Mammary epithelial cell (primary cell): ENCODE data around the genes GDPD5, MAP6, MOGAT2 and UVRAG.

DNA sequence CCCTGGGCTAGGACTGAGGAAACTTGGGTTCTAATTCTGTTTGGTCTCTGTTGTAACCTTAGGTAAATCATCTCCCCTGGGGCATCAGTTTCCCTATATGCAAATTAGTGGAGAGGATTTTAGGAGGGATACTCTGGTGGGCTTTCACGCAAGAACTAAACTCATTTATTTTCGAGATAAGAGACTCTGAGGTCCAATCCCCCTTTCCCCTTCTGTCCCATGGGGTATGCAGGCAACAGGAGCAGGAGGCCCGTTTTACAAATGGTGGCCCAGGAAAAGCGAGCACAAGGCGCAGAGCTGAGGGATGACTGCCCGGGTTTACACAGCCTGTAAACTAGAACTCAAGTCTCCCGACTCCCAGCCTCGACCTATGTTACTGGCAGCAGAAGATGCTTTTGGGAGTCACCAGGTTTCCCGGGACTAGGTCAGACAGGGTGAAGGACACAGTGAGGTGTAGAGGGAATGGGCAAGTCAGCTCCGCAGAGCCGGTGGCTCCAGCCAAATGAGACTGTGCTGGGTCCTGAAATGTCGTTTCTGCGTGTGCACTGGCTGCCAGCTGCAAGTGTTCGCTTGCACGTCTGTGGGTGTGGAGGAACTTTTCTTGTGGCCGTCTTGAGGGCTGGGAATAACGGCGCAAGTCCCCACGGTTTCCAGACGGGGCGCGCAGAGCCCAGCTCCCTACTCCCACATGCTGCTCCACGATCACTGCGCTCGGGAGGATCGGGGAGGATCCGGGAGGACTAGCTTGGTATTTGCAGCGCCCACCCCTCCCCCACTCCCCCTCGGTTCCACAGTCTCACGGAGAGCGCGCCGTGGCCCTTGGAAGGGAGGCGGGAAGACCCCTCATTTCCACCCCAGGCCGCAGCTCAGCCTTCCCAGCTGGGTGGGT is 603 bp downstream of the KCNE3 start:
- CAGE, long polyA plus RNA = no peak
- RRBS = 32% methylated on average over 4 of the region's 35 CpGs

DNA sequence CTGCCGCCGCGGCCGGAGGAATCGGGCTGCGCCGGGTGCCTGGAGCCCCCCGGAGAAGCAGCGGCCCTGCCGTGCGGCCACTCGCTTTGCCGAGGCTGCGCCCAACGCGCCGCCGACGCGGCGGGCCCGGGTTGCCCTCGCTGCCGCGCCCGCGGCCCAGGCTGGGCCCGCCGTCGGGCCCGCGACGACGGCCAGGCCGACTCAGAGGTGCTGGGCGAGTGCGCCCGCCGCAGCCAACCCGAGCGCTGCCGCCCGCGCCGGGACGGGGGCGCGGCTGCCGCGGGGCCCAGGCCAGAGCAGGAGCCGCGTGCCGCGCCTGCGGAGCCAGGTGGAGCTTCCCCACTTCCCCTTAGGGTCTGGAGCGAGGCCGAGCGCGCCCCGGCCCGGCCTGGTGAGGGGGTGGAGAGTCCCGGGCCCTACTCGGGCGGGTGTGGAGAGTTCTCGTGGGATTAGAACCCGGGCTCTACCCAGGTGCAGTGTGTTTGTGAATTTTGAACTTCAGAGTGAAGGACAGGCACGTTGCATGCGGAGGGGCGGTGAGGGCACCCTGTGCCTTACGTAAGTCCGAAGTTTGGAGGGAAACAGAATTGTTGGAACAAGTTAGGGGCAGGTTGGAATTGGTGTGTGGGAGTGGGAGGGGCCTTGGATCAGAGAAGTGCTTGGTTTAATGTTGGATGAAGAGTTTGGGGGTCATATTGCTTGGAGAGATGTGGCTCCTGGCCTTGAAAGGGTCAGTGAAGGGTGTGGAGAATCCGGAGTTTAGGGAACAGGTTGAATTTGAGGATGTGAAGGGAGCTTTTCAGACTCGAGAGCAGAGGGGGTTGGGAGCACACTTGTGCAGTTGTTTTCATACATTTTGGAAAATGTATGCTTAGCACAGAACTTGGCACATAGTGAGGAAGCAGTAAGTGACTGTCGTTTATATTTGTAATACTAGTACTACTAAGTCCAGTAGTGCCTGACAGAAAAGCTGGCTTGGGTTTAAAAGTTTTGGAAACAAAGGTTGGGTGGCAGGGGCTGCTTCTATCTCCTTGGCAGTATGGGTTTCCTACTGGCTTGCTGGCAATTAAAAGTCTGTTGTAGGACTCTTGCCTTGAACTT is 756 bp downstream of the RNF169 start:
- CAGE, long polyA plus RNA = no peak
- RRBS = 1% methylated on average over 18 of the region's 74 CpGs

DNA sequence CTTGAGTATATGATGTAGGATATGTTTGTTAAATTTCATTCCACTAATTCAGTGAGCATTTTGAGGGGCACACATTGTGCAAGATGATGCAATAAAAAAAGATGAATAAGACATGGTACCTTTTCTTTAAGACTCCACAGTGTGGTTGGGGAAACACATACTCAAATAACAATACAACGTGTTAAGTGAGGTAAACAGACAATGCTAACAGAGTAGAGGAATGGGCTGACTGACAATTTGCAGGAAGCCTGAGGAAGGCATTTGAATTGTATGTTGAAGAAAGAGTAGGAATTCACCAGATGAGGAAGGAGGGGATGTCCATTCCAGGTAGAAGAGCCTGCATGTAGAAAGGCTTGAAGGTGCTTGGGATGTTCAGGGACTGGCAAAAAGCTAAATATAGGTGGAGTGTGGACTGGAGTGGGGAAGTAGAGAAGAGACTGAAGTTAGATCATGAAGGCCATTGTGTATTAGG is 6.8 kb downstream of the RNF169 start:
- CAGE, long polyA plus RNA = no peak
- RRBS = no CpG with 5 or more reads among the region's 1 CpG

- CAGE, long polyA plus RNA = no peak
- RRBS = no CpG with 5 or more reads among the region's 9 CpGs
These were observed 98.8 kb downstream of the XRRA1 start for GRCh38 chr11:74849722-74850860.

GRCh38 chr11:75259853-75260510 is 19.4 kb downstream of the TPBGL start:
- CAGE, long polyA plus RNA = no peak
- RRBS = no CpG with 5 or more reads among the region's 3 CpGs

GRCh38 chr11:75303502-75304132 is 47.8 kb downstream of the ARRB1 start:
- CAGE, long polyA plus RNA = no peak
- RRBS = no CpG with 5 or more reads among the region's 11 CpGs

DNA sequence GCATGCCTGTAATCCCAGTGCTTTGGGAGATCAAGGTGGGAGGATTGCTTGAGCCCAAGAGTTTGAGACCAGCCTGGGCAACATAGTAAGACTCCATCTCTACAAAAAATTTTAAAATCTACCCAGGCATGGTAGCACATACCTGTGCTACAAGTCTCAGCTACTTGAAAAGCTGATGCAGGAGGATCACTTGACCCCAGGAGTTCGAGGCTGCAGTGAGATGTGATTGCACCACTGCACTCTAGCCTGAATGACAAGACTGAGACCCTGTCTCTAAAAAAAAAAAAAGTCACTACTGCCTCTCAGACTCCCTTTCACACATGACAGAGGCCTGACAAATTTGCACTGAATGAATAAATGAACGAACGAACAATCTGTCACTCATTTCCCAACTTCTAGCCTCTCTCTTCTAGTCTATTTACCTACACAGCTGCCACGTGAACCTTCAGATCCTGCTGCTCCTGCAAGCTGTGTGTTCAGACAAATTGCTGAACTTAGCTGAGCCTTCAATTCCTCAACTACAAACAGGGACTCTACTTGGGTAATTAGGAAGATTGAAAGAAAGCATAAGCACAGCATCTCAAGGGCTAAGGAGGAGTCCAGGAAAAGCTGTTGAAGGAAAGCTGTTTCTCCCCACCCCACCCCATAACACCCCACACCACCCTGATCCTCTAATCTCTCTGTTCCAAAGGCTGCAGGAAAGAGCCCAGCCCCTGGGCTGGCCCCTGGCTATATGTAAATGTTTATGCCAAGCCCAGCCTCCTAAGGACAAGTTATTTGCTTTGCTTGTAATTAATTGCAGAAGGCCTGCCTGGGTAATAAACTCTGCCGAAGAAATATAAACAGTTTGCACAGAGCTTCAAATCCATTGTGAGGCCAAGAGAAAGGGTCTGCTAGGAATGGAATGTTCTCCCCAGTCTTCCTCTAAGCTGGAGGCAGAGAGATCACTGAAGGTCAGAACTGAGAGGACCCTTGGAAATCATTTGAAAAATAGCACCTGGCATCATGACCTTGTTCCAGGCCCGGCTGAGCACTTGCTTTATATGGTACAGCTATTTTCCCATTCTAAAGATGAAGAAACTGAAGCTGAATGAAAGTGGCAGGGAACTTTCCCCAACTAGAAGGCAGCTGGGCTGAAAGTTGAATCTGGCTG is 21.4 kb downstream of the ARRB1 start:
- CAGE, long polyA plus RNA = no peak
- RRBS = no CpG with 5 or more reads among the region's 6 CpGs

DNA sequence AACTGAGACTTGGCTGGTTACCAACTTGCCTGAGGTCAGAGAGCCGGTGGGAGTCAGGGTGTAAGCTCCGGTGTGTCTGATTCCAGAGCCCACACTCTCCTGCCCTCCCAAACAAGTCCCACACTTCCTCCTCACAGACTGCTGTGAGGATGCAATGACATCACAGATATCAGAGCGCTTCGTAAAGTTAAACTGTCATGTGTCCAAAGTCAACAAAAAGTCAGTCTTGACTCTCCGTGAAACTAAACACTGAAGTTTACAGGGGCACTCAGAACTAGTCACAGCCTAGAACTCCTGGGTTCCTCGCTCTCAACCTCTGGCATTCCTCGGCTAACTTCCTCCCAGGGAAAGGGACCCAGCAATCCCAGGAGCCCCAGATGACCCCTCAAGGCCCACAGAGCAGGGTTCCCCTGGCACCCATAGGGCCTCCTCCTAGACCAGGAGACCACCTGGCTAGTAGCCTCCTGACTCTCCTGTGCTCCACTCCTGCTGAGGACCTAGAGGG is 12.3 kb downstream of the GDPD5 start:
- CAGE, long polyA plus RNA = no peak
- RRBS = no CpG with 5 or more reads among the region's 7 CpGs

DNA sequence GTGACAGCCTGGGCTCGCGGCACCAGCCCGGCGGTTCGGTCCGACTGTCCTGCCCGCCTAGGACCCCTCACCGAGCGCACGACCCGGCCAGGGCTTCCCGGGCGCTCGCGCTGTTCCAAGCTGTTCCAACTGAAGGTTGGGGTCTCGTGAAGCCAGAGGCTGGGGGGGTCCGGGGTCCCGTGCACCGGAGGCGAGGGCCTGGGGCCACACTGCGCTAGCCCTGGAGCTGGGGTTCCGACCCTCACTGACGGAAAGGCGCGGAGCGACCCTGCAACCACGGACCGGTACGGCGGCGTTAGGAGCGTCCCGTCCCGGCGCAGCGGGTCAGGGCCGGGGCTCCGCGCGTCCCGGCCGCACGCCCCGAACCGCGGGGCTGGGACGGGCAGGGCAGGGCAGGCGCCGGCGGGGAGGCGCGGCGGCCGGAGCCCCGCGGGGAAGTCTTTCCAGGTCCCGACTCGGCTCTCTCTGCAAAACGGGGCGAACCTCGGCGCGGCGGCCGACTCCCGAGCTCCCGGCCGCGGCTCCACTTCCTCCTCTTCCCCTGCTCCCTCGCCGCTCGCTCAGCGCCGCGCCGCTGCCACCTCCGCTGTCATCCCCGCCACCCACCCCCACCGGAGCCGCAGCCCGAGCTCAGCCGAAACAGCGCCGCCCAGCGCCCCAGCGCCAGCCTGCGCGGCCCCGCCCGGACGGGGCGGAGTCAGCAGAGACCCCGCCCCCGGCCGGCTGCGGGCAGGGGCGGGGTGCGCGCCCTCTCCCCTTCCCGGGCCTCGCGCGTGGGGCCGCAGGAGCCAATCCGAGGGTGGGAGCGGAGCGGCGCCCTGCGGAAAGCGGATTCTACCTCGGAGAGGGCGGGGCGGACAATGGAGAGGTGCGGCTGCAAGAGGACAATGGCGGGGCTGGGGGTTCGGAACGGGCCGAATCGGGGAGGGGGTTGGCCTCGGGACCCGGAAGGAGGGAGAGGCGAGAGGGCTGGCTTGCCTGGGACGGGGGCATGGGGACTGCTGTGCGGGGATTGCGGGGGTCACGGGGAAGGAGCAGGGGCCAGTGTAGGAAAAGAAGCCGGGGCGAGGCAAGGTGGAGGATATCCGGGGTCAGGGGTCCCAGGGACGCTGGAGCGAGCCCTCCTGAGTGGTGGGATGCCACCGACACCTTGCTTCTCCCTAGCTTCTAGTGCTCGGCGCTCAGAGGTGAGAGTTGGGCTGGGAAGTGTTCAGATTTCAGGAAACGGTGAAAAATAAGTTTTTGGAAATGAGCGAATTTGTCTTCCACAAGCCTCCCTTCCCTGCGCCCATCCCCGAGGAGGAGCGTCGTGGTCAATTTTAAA is at the start of gene GDPD5:
Gene GDPD5, minus strand, starts transcription at position 636 of the 1,324 bp plus-strand sequence.
- CAGE, long polyA plus RNA = no peak
- RRBS = 1% methylated on average over 67 of the region's 140 CpGs

- CAGE, long polyA plus RNA = no peak
- RRBS = no CpG with 5 or more reads among the region's 19 CpGs
These were observed 3.9 kb upstream of the SERPINH1 start for GRCh38 chr11:75558005-75558746.

GRCh38 chr11:75563663-75564614 is 1.9 kb downstream of the SERPINH1 start:
- CAGE, long polyA plus RNA = no peak
- RRBS = no CpG with 5 or more reads among the region's 11 CpGs

DNA sequence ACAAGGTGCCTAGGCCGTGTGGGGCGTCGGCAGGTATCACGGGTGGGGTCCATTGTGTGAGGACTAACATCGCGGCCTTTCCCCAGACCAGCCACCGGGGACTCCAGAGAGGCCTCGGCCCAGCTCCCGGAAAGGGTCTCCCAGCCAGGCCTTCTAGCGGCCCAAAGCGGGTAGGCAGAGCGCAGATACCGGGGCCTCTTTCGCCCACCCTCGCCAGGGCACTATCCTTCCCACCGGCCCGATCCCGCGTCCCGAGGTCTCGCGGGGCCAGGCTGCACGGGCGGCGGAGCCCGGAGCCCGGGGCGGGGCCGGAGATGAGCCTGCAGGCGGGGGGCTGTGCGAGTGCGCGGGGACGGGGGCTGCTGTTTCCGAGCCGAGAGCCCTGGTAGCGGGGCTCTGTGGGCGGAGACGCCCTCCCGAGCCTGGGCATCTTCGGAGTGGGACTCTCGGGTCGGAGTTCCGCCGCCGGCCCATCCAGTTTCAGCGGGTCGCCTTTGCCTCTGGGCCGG is 21.1 kb downstream of the SERPINH1 start:
- CAGE, long polyA plus RNA = no peak
- RRBS = 11% methylated on average over 19 of the region's 49 CpGs

DNA sequence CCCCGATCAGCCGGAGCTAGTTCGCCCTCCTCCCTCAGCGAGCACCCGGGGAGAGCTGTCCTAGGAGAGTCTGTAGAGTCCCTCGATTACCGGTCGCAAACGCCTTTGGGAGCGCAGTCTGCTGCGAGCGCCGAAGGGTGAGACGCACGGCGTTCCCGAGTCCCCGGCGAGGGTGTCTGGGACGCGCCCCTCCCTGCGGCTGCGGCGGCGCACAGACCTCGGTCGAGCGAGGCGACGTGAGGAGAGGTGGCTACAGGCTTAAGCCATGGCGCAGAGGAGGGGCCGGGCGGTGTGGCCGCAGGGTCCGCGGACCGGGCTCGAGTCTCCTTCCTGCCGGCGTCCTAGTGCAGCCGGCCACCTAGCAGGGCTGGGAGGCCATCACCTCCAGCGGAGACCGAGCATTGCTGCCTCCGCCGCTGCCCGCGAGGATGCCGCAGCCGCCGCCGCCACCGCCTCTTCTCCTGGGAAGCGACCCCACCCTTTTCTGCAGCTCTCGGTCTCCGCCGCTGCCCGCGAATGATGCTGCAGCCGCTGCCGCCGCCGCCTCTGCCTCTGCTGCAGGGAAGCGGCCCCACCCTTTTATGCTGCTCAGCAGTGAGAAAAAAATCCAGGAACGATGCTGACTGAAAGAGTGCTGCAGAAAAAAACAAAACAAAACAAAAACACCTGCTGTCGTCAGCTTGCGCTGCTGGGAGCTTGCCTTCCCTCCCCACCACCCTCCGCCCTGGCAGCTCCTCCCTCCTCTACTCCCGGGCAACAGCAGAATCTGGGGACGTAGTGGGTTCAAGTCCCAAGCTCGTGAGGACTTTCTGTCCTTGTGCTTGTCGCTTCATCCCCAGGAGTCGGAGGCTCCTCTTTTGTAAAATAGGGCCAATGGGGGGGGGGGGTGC is at the start of gene MAP6:
Gene MAP6, minus strand, starts transcription at position 554 of the 890 bp plus-strand sequence.
- CAGE, long polyA plus RNA = no peak
- RRBS = 2% methylated on average over 15 of the region's 72 CpGs

- CAGE, long polyA plus RNA = no peak
- RRBS = no CpG with 5 or more reads among the region's 7 CpGs
These were observed at the start of gene MOGAT2 for GRCh38 chr11:75717544-75718011. MOGAT2 (plus strand) TSS chr11:75717838.

GRCh38 chr11:75719575-75720089 is 2.0 kb downstream of the MOGAT2 start:
- CAGE, long polyA plus RNA = no peak
- RRBS = 59% methylated on average over 2 of the region's 9 CpGs

DNA sequence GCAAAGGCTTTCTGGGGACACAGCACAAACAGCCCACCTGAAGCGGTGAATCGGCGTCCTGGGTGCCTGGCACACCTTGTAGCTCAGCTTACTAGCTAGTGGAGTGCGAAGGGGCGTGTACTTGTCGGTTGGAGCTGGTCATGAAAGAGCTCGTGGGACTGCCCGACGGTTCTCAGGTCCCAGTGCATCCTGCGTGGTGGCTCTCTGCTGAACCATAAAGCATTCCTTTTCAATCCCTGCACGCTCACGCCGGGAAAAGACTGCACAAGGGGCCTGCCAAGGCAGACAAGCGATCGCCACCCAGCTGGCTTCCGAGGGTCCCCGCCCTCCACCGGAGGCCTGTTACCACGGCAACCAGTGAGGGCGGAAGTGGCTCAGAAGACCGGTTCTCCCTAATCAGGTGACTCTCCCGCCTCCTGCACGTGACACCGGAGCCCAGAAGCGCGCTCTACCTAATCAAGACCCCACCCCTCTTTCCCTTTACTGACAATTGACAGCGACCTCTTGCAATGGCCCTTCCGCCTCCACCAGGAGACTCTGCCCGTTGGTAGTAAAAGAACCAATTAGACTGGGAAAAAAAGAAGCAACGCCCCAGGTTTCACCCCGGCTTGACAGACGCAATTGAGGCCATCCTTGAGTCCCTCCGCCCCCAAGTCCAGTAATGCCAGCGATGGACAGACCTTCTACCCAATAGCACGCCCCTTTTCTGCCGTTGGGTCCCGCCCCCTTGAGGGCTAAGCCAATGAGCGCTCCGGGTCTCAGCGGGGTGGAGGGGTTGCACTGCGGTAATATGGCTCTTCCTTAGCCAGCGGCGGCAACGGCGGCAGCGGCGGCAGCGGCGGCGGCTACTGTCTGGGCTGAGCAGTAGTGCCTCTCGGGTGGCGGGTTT is at the start of gene UVRAG:
Gene UVRAG, plus strand, starts transcription at position 785 of the 889 bp plus-strand sequence.
- CAGE, long polyA plus RNA = no peak
- RRBS = 3% methylated on average over 7 of the region's 52 CpGs

DNA sequence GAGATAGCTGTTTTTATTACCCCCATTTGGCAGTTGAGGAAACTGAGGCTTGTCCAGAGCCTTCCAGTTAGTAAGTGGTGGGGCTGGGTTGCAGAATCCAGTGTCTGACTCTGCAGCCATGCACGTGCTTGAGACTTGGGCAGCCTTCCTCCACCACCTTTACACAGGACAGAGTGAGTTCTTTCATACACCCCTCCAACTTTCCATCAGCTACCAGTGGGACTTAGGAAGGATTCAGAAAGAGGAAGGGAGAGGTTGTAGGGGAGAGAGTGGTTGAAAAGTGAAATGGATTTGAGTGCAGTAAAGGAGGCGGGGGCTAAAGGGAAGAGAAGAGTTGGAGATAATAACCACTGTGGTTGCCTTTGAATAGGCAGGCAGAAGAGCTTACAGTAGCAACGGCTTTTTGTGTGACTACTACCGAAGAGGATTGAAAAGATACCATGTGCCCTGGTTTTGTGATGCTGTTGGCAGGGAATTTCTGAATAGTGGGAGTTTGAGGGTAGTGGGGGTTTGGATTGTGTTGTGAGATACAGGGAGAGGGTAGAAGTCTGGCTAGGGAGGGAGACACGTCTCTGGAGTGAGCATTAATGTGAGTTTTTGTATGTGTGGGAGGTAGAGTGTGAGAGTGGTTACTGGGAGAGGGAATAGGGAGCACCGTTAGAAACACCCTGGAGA is 1.7 kb downstream of the UVRAG start:
- CAGE, long polyA plus RNA = no peak
- RRBS = no CpG with 5 or more reads among the region's 6 CpGs

- CAGE, long polyA plus RNA = no peak
- RRBS = no CpG with 5 or more reads among the region's 5 CpGs
These were observed 11.4 kb downstream of the UVRAG start for GRCh38 chr11:75826426-75826773.

DNA sequence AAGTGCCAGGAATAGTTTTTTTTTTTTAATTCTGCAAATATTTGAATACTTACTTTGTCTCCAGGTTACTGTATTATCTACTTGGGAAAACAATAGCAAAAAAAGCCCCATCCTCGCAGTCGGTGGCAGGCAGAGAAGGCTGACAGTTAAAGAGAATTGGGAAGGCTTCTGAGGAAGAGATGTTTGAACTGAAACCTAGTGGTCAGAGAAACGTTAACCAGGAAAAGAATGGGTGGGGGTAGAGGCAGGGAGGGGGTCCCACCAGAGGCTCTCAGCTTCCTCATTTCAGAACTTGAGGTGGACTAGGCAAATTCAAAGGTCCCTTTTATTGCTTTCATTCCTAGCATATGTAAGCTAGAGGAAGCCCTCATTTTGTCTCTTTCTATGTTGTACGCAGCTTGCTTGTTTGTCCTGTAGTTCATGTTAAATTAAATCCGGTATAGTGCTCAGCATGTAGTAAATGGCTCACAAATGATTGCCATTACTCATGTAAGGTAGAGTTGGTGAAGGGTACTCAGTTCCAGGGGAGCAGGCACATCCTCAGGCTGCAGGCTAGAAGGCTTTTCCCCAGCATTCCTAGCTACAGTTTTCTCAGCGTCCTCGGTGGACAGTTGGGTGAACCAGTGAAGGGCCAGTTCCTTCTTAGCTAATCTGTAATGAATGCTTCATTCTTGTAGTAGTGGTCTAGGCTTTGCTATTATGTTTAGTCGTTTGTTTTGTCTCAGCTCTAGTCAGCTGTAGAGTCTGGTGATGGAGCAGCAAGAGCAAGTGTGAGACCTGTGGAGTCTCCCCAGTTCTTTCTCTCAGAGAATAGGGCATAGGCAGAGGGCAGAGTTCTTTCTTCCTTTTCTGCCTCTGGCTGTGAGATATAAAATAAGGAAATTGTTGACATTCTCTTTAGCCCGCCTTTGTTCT is 58.6 kb downstream of the UVRAG start:
- CAGE, long polyA plus RNA = no peak
- RRBS = no CpG with 5 or more reads among the region's 9 CpGs

- CAGE, long polyA plus RNA = no peak
- RRBS = no CpG with 5 or more reads among the region's 6 CpGs
These were observed 58.0 kb downstream of the WNT11 start for GRCh38 chr11:76148209-76148732.